Ascending aorta (tissue), 1 donor: ENCODE results near the gene ALKBH2.

DNA sequence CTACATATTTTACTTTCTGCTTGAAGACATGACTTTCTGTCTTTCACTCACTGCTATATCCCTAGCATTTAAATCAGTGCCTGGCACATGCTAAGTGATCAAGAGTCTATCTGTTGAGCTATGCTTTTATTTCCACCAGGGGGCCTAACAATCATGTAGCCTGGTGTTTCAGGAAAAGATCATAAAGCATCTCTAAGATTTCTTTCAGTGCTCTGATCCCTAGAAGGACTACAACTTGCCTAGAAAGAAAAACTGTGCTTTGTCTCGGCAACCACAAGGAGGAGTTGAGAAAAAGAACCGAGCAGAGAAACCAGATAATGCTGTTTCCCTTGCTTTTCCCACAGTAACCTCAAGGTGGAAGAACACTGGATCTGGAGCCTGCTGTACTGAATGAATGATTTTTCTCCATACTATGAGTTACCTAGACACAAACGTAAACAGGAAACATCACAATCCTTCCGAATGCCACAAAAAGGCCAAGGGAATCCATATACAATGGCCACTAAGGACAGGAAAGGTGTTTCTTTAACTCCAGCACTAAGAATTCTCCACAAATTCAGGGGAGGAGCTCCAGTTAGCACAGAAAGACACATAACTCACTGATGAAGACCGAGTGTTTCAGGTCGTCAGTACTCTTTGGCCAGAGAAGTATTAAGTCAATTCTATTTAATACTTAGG lies 1.2 kb downstream of the CRY1 start:
- PRO-cap = bidirectional peak, plus-strand start at position 343 of the sequence, minus-strand start at position 345 of the sequence; unidirectional peak, plus-strand start at position 343 of the sequence

GRCh38 chr12:107110016-107110488 lies 16.7 kb upstream of the CRY1 start:
- PRO-cap = no peak

DNA sequence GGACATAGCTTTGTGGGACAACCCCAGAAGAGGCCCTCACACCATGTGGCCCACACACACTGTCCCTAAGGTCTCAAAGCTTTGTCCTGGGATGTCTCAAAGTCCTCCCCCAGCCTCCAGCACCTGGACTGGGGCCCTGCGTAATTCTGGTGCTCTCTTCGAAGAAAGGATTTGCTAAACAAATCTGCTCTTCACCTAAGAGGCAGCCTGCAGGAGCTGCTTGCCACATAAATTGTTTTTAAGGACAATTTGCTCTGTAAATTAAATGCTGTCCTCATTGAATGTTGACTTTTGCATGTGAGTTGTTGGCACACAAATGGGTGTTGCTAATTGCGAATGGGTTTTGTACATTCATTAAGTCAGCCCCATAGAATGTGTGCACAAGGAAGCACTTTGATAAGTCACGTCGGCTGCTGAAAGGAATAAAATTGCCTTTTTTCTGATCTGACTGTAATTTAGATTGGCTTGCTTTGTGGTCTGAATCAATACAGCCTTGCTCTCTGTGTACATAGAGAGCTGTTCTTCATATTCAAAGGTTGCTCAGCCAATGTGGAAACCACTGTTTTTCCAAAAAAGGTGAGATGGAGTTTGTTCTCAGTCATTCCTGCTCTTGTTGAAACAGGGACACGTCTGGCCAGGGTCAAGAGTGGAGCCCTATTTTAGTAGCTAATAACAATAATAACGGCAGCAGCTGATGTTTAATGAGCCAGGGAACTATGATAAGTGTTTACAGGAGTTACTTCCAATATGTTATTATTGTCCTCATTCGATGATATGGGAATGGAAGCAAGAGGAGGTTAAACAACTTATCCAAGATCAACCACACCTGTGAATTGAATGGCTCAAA lies 161.5 kb upstream of the PWP1 start:
- PRO-cap = no peak

DNA sequence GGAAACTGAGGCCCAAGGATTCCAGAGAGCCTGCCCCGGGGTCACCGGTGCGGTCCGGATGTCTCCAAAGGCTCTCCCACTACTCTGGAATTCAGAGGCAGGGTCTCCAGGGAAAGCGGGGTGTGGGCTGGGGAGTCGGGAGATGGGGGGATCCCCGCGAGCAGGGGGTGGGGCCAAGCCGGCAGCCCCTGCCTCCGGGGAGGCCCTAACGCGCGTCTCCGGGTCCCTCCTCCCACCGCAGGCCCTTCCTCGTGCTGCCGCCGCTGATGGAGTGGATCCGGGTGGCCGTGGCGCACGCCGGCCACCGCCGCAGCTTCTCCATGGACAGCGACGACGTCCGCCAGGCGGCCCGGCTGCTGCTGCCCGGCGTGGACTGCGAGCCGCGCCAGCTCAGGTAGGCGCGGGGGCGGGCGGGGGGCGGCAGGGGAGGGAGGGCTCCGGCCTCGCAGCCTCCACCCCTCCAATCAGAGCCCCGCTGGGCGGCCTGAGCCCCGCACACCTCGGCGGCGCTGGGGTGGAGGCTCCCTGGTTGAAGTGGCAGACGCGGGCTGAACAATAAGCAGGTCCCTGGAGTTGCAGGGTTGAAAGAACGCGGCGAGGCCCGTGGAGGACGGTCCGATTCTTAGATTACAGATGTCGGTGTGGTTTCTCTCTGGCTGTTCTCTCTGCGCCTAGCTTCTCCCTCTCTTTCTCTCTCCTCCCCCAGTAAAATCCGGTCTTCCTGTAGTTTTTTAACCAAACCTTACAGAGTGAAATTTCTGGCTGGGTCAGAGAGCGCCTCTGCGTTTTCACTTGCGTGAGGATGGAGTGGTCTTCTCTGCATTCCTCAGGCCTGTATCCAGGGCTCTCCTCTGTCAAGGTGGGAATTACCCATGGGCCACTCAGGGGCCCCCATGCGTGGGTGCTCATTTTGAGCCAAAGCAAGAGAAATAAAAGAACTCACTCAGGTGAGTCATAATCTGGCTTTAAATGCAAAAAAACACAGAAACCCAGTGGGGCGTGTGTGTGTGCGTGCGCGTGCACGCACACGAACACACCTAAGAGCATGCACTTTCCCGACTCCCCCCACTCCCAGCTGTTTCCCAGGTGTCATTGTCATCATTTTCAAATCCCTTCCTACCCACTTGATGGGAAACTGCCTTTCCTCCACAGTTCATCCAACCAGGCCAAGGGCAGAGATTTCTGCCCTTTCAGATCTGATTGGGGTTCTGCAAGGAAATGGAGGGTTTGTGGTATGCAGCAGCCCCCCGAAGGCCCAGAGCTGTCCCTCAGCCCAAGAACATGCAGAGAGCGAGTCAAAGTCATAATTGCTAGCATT lies 104.2 kb upstream of the PWP1 start:
- PRO-cap = no peak

- PRO-cap = no peak
These were observed 730 bp upstream of the PWP1 start for GRCh38 chr12:107684760-107685378.

GRCh38 chr12:108567790-108568778 lies 5.7 kb downstream of the ISCU start:
- PRO-cap = no peak

DNA sequence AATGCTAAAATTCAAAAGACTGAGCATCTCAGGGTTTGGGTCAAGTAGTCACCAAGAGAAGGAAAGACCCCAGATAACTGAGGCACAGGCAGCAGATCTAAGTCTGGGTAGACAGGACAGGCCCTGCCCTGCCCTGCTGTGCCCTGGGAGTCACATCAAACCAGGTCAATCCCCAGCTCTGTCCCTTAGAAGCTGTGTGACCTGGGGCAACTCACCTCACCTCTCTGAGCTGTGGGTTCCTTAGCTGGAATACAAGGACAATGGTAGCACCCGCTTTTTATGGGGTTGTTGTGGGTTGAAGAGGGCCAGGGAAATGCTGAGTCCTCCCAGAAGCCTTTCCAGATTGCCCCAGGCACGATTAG lies 3.3 kb downstream of the SELPLG start:
- PRO-cap = no peak

GRCh38 chr12:108631660-108632396 lies 1.9 kb downstream of the SELPLG start:
- PRO-cap = no peak

DNA sequence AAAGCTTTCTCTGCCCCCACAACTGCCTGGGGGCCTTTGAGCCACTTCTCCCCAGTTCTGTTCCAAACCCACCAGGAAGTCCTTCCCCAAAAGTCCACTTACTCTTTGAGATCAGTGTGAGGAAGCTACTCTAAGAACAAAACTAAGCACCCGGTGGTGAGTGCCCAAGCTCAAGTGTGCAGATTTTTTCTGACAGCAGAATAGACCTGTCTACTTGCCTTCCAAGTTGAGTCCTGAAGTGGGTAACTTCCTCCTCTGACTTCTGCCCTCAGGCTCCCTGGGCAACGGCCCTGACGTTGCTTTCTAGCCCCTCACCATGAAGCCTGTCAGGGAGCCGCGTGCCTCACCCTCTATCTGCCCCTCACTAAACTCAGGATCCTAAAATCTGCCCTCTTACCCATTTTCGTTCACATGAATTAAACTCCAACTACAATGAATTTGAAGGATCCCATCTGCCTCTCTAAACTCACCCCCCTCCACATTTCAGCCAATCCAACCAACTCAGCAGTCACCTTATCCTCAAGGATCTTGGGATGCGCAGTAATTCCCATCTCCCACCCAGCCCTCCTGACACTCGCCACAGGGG lies 8.3 kb upstream of the SELPLG start:
- PRO-cap = no peak

DNA sequence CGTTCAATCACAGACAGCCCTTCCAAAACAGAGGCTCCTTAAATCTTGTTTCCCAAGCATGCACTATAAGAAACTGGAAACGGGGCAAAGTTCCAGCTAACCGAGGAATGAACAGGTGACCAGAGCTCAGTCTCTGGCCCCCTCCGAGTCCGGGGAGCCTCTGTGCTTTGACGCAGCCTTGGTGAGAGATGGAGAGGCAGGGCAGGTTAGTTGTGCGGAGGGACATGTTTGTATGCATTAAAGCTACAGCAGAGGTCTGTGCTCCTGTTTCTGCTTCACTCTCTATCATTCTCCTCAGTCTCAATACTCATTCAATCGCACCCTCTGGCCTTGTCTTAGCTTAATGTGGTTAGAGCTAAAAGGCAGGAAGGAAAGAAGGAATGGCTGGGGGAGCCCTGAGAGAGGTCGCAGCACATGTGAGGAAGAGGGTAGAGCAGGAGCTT lies 12.2 kb upstream of the SELPLG start:
- PRO-cap = no peak

- PRO-cap = no peak
These were observed 23.4 kb upstream of the SELPLG start for GRCh38 chr12:108656921-108657593.

DNA sequence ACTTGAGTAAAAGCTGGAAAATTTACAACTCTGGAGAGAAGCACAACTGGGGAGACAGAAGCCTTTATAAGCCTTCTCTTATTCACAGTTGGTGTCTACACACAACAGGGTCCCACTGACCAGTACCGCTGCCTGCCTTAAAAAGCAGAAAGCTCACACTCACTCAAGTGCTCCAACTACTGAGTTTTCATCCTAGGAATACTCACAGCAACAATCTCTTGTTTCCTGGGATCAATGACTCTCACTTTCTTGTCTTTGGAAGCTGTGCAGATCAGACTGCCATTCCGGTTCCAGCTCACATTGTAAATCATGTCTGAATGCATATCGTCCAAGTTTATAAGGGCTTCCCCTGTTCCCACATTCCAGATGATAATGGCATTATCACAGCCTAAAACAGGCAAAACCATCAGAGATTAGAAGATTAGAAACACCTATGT lies 24.9 kb upstream of the SELPLG start:
- PRO-cap = no peak

- PRO-cap = bidirectional peak, plus-strand start at chr12:108691787, minus-strand start at chr12:108691778
These were observed 39.6 kb downstream of the CORO1C start for GRCh38 chr12:108691463-108692417.

DNA sequence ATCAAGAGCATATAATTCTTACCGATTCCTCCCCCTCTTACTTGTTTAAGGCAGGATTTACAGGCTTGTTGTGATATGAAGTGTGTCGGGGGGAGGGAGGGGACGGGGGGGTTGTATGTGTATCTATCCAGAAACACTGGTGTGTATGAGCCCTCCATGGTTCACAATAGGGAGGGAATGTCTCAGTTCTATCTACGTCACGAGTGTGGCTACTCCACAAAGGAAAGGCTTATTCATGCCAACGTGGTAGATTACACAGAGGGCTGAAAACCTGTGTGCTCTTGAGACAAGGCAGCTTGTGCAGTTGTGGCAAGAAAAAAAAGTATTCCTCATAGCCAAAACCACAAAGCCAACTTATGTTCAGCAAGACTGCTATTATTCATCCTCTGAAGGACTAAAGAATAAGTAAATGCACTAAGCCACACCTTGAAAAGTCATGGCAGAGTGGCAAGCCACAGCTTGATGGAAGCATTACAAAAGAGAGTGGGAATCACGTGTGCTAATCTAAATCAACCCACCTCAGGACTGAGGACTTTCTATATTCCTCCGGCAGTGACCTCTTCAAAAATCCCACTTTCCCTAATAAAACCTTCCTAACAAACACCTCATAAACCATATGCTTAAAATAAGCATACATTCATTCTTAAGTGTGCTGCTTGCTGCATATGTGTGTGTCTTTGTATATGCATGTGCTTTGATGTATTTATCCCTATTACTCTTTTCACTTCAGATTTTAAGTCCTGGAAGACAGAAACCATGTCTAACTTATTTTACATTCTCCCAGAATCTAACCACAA lies 34.8 kb downstream of the CORO1C start:
- PRO-cap = no peak

DNA sequence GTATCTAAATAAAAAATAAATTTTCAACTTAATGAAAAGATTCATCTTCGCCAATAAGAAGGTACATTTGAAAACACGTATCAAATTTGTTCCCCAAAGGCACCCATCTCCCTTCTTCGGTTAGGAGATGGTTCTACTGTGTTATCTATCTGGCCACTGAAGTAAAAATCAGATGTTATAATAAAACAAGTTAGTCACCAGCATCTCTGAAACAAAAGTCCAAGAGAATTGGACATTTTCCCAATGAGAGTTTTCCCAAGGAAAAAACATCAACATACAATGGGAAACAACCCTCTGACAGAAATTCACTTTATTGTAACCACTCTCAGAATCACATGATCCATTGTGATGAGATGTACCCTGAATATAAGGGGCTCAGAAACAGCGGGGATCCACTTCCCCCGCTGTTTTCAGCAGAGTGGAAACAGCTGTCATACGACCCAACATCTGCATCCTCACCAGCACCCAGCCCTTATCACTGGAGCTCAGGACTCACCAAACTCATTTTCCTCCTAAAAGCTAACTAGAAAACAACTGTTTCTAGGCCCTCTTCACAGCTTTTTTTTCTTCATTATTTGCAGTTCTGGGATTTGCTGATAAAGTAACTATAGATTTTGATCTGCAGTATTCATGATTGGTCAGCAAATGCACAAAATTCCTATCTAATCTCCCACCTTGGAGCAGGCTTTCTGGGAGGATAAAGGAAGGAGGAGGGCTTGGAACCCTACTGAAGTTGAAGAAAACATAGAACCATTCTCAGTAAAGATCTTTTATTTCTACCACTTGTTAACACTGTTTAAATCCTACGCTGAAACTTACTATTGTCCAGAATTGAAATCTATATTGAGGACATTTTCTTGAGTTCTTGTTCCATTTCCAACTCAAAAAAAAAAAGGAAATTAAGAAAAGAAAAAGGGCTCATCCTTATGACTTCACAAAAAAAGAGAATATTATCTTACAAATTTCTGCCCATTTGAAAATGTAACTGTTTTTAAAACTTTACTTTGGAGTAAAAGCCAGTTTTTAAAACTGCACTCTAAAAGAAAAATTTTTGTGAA lies 31.2 kb downstream of the CORO1C start:
- PRO-cap = no peak

DNA sequence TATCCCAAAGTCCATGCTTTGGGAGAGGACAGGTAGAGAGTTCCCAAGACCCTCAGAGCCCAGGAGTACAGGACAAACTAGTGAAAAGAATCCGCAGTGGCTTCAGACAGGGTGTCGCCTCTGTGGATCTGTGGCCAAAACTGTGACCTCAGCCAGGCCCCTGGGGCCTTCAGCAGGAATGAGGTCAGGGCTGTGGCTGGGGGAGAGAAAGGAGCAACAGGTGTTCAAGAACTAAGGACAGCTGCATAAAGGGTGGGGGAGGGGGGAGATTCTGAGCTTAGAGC lies 40.8 kb upstream of the CORO1C start:
- PRO-cap = no peak

- PRO-cap = no peak
These were observed 46.4 kb downstream of the SSH1 start for GRCh38 chr12:108810607-108811685.

- PRO-cap = no peak
These were observed 34.3 kb downstream of the SSH1 start for GRCh38 chr12:108822931-108823560.

DNA sequence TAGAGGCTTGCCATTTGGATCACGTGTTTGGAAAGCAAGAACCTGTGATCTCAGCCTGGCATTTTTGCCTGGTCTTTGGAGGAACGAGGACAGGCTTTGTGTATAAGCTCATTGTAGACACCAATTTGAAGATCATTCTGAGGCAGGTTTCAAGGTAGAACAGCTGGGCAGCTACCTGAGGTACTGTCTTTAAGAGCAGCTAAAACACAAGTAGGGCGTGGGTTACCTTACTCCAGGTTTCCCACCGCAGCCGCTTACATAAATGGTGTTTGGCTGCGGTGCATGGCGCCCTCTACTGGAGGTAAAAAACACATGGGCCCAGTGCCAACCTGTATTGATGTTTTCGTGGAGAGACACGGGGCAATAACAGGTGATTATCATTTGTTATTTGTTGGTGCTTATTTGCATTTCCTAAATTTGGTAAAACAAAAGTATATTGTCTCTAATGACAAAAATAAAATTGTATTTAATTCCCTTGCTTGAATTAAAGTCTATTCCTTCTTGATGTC lies 69.8 kb downstream of the SVOP start:
- PRO-cap = no peak

GRCh38 chr12:109093113-109093865 lies at the start of gene ALKBH2:
Gene ALKBH2 (minus strand): TSS chr12:109093472.
- PRO-cap = bidirectional peak, plus-strand start at chr12:109093624, minus-strand start at chr12:109093444